ENCODE results near the gene TACC3.

DNA sequence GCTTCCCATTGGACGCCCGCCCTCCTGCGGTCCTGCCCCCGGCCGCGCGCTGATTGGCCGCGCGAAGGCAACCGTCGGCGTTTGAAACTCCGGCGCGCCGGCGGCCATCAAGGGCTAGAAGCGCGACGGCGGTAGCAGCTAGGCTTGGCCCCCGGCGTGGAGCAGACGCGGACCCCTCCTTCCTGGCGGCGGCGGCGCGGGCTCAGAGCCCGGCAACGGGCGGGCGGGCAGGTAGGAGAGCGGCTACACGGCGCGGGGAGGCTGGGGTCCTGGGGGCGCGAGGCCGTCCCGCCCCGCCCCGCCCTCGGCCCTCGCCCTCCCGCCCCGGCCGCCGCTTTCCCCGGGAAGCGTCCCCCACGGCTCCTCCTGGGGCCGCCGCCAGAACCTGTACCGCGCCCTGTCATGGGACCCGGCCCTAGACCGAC lies at the start of gene TACC3:
Gene TACC3, plus strand, starts transcription at position 109 of the 425 bp plus-strand sequence.
- PRO-cap = bidirectional peak, plus-strand start at position 239 of the sequence, minus-strand start outside the sequence

- PRO-cap = no peak
Measured at GRCh38 chr4:1777597-1778596, 15.2 kb upstream of the FGFR3 start.

DNA sequence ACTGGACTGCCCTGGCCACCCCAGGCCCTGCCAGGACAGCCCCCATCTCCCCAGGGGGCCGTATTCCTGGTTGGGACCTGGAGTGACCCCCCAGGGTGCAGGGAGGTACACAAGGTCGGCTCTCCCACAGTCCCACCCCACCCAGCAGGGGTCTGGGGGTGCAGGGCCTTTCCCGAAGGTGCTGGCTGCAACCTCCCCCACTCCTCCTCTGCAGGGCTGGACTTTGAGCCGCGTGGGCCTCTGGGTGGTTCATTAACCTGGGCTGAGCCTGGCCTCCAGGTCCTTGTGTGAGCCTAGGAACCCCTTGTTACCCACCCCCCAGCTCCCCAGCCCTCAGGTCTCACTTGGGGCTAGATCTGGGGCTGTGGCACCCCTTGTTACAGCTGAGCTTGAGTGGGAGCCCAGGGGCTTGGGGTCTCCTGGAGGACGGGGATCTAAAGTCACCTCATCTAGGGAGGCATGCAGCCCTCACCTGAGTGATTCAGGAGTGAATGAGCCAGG lies 2.6 kb downstream of the FGFR3 start:
- PRO-cap = bidirectional peak, plus-strand start at position 283 of the sequence, minus-strand start at position 210 of the sequence

DNA sequence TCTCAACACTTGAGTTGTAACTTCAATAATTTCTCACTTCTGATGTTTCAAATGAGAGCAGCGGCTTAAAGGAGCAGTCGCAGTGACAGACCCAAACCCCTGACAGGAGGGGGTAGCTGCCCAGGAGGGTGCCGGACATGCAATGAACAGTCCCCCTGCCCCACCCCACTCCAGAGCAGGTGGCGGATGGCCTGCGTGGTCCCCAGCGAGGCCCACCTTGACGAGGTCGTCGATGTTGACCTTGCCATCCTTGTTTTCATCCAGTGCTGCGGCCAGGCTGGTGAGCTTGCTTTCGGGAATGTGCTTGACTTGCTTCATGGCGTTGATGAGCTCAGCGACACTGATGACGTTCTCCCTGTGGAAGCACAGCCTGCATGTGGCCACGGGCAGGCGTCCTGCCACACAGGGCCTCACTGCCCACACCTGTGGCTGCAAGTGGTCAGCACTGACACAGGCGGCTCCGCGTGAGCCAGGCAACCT lies 22.4 kb downstream of the FGFR3 start:
- PRO-cap = no peak

DNA sequence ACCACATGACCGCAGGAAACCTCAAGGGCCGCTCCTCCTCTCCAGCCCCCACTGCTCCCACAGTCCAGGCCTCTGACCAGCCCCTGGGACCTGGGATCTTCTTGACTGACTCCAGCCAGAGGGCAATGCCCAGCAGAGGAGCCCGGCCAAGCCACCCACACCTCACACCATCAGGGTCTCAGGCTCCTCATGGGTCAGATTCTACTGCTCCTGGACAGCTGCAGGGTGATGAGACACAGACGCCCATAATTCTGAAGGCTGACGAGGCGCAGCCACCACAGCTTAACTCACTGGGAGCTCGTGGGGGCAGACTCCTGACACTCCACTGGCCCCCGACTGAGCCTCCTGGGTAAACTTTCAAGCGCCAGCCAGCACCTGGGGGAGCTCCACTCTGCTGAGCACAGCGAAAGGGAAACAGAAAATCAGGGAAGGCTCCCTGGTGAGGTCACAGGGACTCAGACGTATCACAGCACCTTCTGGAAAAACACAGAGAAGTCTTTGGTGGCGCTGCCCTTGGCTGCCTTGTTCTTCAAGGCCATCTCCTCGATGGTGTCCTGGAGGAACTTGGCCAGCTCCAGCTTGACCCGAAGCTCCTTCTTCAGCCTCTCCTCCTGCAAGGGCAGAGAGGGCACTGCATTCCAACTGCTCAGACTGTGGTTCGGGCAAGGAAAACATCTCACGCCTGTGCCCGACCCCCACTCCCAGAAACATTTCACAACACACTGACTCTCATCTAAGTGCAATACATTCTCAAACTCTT lies 21.4 kb downstream of the LETM1 start:
- PRO-cap = no peak

DNA sequence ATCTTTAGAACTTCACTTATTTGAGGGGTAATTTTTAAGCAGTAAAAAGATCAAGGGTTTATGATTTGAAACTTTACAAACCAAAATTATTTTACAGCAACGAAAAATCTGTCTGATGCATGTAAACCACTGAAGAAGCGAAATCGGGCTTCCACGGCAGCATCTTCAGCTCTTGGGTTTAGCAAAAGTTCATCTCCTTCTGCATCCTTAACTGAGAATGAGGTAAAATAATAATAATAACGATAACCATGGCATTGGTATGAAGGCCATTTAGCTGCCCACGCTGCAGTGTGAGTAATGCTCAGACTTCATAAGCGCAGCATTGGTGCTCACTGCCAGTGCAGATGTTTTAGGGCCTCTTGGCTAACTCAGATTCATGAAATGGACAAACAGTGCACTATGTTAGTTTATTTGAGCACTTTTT lies 68.4 kb downstream of the NSD2 start:
- PRO-cap = no peak

DNA sequence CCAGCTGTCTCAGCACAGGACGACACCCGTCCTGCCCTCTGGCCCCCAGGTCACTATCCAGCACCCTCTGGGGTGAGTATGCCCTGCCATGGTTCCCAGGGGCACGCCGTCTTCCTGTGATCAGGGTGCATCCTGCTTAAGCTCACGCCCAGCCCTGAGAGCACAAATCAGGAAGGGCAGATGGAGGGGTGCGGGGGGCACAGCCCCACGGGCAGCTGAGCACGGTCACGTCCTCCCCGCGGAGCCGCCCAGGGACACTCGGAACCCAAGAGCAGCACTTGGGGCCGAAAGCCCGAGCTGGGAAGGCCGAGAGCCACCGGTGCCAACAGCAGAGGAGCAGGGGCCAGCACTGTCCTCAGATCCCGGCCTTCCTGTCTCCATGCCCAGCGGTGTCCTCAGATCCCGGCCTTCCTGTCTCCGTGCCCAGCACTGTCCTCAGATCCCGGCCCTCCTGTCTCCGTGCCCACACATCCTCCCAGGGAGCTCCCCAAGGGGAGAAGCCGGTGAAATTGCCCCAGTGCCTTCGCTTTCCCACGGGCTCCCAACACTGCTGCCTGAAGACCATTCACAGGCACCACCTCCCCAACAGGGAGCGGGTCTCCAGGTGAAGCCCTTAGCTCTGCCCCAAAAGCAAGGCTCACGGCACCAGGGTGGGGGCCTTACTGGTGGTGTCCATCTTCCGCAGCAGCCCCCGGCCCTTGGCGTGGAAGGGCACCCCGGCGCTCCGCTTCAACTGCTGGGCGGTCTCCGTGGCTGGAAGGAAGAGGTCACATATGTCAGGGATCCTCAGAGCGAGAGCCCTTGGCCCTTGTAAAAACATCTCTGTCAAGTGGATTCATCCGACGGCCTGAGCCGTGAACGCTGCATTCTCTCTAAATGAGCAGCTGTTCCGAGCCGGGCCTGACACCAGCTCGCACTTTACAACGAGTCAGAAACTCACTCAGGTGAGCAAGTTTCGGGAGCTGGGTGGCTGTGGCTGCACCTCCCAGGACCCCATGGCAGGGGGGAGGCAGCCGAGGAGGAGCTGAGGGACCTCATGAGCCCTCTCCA lies 21.2 kb downstream of the NELFA start:
- PRO-cap = no peak

- PRO-cap = no peak
Measured at GRCh38 chr4:2007857-2008446, 822 bp downstream of the NELFA start.

DNA sequence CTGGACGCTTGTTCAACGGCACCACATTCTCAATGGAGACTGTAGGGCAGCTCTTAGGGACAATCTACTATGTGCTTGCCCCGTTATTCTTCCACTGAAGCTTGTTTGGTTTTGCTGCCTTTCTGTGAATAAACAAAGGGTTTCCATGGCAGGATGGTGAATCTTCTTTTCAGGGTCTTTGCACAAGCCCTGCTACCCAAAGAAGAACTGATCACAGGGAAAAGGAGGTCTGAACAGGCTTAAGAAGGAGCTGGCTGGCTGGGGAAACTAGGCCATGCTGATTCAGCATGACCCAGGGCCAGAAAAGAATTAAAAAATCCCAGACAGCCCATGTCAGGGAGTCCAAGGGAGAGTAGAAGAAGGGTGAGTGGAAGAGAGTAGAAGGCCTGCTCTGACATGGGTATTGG lies 35.7 kb downstream of the NAT8L start:
- PRO-cap = no peak

DNA sequence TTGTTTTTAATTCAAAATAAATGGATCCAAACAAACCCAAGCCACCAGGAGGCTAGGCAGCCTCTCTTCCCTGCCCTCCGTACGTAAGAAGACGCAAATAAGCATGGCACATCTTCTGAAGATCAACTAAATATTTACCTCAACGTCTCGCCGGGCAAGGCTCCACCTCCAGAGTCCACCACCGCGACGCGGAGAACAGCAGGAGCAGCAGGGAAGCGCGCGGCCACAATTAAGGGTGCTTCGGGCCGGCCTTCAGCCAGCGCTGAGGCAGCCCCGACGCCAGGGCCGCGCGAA lies 592 bp downstream of the HAUS3 start:
- PRO-cap = unidirectional peak, plus-strand start at position 232 of the sequence

- PRO-cap = bidirectional peak, plus-strand start at chr4:2413141, minus-strand start at chr4:2413088; bidirectional peak, plus-strand start at chr4:2413610, minus-strand start at chr4:2413415
Measured at GRCh38 chr4:2412862-2413754, 5.3 kb downstream of the ZFYVE28 start.

- PRO-cap = bidirectional peak, plus-strand start at chr4:2414241, minus-strand start at chr4:2414010
Measured at GRCh38 chr4:2413817-2414535, 4.5 kb downstream of the ZFYVE28 start.

GRCh38 chr4:2497892-2498264 lies 29.0 kb downstream of the RNF4 start:
- PRO-cap = no peak

GRCh38 chr4:2500231-2500634 lies 31.3 kb downstream of the RNF4 start:
- PRO-cap = no peak

DNA sequence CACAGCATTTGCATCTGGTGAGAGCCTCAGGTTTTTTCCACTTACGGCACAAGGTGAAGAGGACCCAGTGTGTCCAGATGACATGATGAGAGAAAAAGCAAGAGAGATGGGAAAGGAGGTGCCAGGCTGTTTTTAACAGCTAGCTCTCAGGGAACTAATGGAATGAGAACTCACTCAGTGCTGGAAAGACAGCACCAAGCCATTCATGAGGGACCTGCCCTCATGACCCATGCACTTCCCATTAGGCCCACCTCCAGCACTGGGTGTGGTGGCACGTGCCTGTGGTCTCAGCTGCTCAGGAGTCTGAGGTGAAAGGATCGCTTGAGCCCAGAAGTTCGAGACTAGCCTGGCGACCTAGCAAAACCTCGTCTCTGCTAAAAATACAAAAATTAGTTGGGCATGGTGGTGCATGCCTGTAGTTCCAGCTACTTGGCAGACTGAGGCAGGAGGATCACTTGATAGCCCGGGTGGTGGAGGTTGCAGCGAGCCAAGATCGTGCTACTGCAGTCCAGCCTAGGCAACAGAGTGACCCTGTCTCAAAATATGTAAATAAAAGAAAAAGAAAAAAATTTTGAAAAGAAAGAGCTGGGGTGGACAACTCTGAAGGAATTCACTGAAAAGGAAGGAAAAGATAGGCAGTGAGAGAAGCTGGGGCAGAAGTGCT lies 50.8 kb downstream of the FAM193A start:
- PRO-cap = no peak

DNA sequence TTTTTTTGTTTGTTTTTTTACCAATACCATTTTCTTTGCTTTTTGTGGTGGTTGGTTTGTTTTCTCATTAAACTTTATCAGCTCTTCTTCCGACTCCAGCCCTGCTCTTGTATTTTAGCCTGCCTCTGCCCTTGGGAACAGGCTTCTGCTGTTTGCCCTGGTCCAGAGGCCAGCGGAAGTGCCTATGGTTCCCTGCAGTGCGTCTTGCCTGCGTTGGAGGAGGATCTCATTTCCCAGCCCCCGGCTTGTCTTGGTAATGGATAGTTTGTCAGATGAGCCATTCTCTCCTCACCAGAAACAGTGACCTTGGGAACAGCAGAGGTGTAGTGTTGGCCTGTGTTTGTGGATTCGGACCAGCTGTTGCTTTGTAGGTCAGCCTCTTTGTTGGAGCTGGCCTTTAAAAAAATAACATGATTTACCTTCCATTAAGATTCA lies 60.9 kb downstream of the FAM193A start:
- PRO-cap = no peak

GRCh38 chr4:2671603-2671826 lies 84.6 kb downstream of the TNIP2 start:
- PRO-cap = no peak

DNA sequence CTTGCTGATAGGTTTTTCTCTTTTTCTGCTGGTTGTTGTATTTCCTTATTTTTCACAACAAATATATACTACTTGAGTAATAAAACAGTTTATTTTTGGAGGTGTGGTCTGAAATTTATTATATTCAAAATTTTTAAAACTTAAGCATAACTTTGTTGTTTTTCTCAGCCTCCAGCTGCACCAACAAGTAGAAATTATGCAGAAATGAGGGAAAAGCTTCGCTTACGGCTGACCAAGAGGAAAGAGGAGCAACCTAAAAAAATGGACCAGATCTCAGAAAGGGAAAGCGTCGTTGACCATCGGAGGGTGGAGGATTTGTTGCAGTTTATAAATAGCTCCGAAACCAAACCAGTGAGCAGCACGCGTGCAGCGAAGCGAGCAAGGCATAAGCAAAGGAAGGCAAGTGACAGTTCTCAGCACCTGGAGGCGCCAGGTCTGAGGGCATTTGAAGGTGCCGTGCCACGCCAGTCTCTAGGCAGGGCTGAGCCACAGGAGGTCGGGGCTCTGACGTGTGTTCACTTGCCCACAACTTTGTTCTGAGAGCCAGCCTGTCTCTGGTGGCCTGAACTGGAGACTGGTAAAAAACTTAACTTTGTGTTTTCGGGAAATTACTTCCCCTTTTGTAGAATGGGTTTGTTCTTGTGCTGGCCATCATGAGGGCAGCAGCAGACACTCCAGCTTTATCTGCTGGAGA lies 59.8 kb downstream of the TNIP2 start:
- PRO-cap = no peak

GRCh38 chr4:2760702-2761502 lies 4.8 kb upstream of the TNIP2 start:
- PRO-cap = bidirectional peak, plus-strand start at chr4:2760866, minus-strand start at chr4:2760802; bidirectional peak, plus-strand start at chr4:2761188, minus-strand start at chr4:2761012; bidirectional peak, plus-strand start at chr4:2761711, minus-strand start at chr4:2761409

DNA sequence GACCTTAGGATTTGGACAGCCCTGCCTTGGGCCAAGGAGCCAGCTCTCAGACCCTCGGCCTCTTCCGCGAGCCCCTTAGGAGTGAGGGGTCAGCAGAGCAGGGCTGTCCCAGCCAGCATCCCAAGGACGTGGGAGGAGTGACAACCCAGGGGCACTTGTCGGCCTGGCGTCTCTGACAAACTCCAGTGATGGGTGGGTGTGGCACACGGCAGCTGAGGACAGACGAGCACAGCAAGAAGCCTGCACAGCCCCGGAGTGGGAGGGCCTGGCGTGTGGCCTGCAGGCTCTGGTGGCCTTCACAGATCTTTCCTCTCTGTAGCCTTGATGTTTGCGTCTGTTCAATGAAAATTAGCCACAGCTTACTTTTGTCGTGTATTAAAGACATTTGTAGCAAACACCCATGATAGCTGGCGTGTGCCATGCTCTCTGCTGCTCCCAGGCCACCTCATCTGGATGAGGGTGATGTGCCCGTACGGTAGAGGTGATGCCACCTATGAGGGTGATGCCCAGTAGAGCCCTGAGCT lies 11.7 kb upstream of the TNIP2 start:
- PRO-cap = no peak

All from left colon (tissue), 1 donor.